ENCODE measurements around the genes AJM1 and LCN12.

DNA sequence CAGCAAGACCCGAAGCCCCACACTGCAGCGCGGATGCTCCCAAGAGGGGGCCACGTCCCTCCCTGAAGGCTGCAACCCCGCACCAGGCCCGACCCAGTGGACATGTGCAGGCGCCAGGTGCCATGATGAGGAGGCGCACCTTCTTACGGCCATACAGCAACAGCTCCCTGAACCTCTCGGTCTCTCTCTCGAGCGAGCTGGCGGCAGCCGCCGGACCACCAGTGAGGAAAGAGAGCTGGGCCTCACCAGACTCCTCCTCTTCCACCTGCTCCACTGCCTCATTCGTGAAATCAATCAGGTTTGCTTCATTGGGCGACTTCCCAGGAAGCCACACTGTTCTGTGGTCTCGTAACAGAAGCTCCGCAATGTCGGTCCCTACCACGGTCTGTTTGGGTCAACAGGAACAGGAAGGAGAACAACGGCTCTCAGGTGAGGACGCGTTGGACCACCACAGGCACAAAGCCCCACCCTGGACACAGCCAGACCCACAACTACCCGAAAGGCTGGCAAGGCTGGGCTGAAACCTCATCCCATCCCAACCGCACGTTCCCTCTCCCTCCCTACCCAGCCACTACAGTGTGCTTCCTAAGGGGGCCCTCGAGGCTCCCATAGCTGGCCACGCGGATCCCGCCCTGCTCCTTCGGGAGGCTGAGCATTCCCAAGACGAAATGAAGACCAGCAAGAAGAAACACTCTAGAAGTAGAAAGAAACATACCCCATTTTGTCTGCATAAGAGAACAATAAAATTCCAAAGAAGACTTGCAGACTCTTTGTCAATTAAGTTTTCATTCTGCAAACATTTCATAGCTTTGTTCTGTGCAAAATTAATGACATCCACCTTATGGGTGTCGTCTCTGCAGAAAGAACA lies 19.9 kb downstream of the SEC16A start:
- PRO-cap: no peak

GRCh38 chr9:136474901-136475586 lies 7.8 kb downstream of the SEC16A start:
- PRO-cap: no peak

DNA sequence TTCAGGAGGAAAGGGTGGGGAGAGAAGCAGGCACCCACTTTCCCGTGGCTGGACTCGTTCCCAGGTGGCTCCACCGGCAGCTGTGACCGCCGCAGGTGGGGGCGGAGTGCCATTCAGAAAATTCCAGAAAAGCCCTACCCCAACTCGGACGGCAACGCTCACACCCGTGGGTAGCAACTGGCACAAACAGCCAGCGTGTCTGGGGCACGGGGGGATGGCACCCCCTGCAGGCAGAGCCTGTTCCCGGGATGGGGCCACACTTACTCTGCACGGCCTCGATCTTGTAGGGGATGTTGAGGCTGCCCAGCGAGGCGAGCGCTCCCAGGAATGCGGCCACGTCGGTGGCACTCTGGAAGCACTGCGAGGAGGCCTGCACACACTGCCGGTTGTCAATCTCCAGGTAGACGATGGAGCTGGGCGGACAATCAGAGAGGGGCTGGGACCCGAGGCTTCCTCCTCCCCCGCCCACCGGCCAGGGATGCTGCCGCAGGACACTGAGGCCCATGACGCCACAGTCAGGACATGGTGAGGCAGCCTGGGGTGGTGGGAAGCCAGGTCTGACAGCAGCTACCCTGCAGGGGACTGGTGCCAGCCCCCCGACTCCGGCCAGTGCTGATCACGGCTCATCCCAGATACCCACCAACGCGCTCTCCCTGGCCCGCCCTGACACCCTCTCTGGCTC lies 20.2 kb upstream of the SEC16A start:
- PRO-cap: no peak

GRCh38 chr9:136658057-136658987 lies 4.4 kb upstream of the EGFL7 start:
- PRO-cap: bidirectional peak, plus-strand start at chr9:136658475, minus-strand start at chr9:136658182; bidirectional peak, plus-strand start at chr9:136658856, minus-strand start at chr9:136658742

DNA sequence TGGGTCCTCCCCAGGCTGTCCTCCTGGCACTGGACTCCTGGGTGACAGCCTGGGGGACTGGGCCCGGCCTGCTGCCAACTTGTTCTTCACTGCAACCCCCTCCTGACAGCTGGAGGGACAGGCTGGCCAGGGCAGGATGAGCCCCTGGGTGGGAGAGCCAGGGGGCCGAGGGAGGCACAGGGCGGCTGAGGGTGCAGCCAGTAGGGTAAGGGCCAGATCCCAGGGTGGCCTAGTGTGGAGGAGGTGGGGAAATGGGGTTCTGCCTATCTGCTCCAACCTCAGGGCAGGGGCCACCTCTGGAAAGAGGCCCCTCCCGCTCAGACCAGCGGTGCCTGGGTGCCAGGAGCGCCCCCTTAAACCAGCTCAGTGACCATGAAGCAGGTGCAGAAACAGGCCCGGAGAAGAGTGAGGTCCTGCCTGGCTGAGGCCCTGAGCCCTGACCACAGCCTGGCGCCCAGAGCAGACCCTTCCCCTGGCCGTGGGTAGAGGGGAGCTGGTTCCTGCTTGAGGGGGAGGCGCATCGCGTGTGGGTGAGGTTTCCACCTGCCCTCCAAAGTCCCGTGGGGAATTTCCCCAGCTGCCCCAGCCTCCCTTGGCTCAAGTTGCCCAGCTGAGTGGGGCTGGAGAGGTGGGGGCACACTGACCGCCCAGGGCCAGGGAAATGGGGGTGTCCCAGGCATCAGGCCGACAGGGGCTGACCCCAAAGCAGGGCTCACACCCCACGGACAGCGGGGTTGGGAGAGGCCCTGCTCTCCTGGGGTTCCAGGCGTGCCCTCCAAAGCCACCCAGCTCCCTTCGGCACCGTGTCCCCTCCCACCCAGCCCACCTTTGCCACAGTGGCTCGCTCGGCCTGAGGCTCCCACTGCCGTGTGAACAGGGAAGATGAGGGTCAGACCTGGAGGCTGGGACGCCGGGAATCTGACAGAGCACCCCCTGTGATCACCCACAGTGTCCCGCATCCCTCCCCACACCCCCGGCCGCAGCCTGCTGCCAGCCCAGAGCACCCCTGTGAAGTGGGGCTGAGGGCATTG lies 1.2 kb upstream of the EGFL7 start:
- PRO-cap: bidirectional peak, plus-strand start at position 366 of the sequence, minus-strand start at position 236 of the sequence

- PRO-cap: no peak
Observed at GRCh38 chr9:136663651-136664774, 1.3 kb downstream of the EGFL7 start.

DNA sequence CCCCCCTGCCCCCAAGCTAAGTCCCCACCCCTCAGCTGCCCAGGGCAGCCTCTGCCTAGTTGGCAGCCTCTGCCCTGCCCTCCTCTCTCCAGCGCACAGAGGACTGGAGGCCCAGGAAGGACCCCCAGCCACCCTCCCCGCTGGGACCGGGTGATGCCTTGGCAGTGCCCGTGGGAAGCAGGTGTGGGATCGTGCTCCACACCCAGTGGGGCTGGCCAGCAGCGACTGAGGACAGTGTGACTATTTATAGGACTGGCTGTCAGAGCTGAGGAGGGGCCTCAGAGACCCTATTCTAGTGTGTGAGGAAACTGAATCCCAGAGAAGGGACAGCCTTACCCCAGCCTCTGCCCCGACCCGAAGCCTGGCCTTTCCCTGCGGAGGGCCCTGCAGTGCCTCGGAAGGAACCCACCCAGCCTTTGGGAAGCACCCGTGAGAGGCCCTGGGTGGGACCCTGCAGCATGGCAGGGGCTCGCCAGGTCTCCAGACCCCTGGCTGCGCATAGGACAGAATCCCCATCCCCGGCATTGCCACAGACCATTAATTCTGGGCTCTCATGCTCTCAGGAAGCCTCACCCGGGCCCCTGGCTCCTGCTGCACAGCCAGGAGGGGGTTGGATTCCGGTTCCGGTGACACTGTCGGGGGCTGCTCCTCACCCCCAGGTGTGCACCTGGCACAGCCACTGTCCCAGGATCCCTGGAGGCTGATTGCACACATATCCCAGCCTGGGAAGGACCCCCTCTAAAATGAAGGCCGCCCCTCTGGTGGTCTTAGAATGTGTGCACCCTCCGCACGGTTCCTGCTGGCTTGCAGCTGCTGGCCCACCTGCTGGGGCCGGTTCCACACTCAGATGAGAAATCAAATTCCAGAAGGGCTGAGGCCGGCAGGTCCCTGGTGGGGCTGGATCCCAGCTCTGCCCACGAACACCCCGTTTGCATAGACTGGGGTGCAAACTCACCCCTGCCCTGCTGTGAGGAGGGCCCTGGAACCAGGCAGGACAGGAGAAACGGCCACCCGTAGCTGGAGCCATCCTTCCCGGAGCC lies 4.5 kb downstream of the EGFL7 start:
- PRO-cap: unidirectional peak, plus-strand start at position 601 of the sequence

DNA sequence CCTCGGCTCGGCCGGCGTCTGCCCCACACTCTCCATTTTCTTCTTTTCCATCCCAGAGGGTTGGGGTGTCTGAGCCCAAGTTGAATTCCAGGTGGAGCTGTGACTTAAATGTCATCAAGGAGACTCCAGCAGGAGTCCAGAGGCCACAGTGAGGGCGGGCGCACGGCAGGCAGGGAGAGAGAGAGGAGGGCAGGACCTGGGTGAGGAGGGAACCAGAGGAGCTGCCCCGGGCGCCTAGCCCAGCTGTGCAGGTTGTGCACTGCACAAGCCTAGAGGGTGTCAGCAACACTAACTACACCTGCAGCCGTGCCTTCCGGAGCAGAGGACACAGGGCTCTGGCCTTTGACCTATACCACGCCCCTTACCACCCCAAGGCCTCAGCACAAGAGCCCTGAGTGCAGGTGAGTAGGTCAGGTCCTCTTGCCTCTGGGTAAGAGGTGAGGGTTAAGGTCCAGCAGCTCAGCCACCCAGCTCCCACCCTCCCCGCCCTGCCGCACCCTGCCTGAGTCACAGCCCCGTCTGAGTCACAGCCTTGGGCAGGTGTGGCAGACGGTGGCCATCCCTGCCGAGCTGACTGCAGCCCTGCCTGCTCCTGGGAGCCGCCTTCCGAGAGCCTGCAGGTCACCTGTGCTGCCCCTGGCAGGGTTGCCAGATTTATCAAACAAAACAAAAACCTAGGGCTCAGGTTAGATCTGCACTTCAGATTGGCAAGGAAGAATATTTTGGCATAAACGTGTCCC lies 6.4 kb upstream of the AGPAT2 start:
- PRO-cap: no peak

GRCh38 chr9:136715691-136716324 lies 3.4 kb downstream of the DIPK1B start:
- PRO-cap: bidirectional peak, plus-strand start at chr9:136716155, minus-strand start at chr9:136716010

DNA sequence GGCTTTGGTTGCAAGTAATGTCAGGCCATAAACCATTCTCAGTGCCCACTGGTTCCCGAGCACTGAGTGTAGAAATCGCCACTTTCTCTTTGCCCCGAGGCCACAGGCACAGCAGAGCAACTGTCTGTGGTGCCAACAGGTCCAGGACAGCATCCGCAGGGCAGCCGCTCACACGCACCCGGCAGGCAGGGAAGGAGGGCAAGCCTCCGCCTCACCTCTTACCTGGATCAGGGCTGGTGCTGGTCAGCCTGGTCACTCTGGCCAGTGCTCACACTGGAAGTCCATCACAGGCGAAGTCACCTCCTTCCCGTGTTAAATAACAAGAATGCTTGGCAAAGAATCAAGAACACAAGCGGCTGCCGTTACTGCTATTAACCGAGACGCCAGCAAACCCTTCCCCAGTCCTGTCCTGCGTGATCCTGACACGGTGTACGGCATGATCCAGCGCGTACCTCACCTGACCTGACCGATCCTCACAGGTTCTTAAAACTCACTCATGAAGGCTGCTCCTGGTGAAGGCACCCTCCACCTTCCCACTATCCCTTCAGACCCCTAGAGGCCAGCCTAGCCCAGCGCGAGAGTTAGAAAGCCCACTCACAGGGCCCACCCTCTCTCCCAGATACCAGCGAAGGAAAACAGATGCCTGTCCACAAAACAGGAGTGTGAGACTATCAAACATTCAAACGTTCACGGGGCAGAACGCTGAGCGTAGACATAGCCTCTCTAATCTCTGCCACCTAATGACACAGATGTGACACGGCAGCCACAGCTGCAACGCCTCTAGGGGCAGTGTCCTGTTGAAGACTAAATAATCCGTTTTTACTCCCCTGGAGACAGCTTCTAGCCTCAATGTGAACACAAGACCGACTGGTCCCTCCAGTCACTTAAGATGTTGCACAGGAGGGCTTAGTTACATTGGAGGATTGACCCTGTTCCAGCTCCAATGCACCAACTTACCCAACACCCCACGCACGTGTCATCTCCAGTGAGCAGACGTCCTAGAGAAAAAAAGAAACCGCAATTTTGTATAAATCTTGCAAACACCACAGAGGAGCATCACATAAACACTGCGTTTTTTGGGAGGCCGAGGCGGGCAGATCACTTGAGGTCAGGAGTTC lies 14.1 kb downstream of the DIPK1B start:
- PRO-cap: no peak

DNA sequence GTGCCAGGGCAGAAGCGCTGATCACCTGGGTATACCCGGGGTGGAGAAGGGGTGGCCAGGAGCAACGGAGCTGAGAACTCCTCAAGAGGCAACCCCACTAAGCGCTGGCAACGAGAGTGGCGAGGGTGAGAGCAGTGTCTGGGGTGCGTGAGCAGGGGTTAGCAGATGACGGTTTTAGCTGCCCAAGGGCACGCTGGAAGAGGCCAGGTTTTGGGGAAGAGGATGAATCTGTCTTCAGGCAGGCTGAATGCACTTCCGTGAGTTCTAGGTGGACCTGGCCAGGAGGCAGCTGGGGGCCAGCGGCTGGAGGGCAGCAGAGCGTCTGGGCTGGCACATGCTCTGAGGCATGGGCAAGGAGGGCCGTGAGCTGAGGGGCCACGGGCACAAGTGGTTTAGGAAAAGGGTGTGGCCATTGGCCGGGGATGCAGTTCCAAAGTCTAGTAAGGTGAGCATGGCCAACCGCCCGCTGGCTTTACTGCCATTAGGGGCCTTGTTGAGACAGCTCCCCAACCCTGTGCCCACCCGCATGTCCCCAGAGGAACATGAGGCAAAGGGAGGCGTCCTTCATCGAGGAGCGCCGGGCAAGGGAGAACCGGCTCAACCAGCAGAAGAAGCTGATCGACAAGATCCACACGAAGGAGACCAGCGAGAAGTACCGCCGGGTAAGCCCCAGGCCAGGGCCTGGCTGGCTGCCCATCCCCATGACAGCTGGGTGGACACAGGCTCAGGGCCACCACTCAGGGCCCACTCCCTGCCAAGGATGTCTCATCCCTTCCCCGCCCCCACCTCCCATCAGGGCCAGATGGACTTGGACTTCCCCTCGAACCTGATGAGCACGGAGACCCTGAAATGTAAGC lies 3.6 kb upstream of the RABL6 start:
- PRO-cap: no peak

GRCh38 chr9:136841126-136842162 lies 834 bp upstream of the AJM1 start:
- PRO-cap: no peak

GRCh38 chr9:136842163-136842653 lies at the start of gene AJM1:
Gene AJM1, plus strand, starts transcription at chr9:136842478.
- PRO-cap: unidirectional peak, plus-strand start at chr9:136842469

- PRO-cap: no peak
Observed at GRCh38 chr9:136857004-136857646, 5.0 kb downstream of the MAMDC4 start.

- PRO-cap: no peak
Observed at GRCh38 chr9:136880222-136880664, 6.1 kb upstream of the TRAF2 start.

- PRO-cap: no peak
Observed at GRCh38 chr9:136882455-136883086, 3.7 kb upstream of the TRAF2 start.

DNA sequence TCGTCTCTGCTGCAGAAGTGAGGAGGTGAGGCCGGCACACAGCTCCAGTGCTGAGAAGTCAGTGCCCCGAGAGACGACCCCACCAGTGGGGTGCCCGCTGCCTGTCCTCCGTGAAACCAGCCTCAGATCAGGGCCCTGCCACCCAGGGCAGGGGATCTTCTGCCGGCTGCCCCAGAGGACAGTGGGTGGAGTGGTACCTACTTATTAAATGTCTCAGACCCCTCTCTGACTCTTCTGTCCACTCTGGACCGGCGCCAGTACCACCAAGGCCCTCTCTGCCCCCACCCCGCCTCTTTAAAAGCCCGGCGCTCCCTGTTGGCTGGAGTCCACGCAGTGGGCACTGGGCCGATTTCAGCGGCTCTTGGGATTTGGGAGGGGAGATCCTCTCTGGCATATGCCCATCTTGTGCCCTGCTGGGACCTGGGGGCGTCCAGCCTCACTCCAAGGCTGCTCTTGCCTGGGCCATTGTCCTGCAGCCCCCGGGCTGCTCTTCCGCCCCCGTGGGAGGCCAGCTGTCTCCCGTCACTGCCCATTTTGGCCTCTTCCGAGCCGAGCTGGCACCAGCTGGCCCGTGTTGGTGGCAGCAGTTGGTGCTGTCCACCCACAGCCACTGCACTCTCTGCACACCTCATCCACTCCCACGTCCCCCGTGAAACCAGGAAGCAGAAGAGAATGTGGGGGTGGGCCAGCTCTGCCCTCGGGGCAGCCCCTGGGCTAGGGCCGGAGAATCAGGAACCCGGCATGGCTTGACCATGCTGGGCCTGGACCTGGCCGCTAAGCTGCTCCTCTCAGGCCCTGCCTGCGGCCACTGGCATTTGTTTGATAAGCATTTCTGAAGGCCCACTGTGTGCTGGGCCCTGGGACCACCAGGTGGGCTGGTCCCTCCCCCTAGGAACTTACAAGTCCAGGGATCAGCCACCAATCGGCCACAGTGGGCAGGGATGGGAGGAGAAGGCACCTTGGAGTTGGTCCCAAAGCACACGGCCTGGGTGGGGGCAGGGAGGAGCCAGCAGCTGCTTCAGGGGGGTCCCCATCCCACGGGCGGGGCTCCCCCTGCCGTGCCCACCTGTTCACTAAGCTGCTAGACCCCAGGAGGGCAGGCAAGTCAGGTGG lies 2.1 kb downstream of the C8G start:
- PRO-cap: no peak

GRCh38 chr9:136951935-136953038 lies at the start of gene LCN12:
Gene LCN12, plus strand, starts transcription at chr9:136952273.
- PRO-cap: no peak

DNA sequence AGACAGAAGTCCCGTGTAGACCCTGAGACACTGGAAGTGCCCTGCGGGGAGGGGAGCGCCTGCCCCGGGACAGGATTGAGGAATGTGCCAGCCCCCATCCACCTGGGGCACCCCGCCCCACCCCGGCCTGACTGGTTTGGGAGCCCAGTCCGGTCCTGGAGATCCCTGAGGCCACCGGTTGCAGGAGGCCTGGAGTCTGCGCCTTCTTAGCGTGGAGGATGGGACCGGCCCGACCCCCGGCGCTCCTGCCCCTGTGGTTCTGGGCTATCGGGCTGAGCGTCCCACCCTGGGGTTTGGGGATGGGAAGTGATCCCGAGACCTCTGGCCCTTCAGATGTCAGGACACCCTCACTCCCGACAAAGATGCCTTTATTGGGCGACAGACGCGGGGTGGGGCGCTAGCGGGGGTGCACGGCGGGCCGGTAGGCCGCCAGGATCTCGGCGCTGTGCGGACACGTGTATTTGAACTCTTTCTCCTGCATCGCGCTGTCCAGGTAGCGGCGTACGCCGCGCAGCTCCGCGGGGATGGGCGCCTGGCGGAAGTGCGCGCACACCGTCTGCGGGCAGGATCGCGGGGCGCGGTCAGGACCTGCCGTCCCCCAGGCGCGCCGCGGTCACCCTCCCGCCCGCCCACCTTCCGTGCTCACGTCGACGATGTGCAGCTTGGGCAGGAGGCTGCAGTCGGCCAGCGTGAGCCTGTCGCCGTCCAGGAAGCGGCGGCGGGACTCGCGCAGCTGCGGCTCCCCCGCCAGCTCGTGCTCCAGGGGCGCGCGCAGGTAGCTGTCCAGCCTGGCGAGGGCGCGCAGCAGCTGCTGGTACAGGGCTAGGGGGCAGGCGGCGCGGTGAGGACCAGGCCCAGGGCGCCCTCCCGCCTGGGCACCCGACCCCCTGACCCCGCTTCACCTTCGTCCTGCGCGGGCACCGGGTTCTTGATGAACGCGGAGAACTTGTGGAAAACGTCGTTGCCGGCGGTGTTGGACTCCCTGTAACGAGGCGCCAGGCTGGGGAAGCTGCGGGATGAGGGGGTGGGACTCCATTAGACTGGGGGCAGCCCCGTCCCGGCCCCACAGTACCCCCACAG lies 1.7 kb downstream of the CLIC3 start:
- PRO-cap: no peak

DNA sequence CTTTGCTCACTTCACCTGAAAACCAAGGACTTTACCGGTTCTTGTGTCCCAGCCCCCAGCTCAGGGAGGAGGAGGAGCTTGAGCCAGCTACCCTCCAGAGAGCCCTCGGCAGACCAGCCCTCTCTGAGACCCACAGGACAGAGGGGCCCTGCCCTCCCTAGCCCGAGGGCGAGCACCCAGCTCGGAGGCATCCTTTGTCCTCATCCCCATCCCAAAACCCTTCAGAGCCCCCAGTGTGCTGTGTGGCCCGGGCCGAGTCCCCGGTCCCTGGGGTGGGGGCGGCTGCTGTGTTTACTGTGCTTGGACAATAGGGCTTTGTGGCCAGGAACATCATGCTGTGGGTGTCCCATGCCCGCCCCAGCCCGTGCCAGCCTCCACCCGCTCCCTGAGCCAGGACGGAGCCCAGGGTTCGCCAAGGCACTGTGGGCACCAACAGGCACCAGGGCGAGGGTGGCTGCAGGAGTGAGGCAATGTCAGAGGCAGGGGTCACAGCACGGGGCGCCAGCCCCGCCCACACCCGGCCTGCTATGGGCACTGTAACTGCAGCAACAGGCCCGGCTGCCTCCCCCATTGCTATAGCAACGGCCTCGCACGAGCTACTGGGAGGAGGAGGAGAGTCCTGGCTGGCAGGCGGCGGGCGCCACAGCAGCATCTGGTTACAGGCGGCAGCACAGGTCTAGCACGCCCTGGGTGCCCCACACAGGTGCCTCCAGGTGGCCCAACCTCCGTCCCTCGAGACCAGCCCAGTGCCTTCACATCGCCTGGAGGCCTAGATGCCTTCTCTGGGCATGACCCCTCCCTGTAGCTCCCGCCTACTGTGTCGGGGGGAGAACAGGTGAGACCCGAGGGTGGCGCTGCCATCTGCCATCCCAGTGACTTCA lies 2.6 kb downstream of the ABCA2 start:
- PRO-cap: no peak

Measured in cardiac septum (tissue), 1 donor.